Mesothelial cell of epicardium (in vitro differentiated cells): ENCODE measurements around a stretch of chr20.

- PRO-cap = no peak
Measured at GRCh38 chr20:4512782-4513414, 173.4 kb upstream of the PRNP start.

- PRO-cap = bidirectional peak, plus-strand start at chr20:4704048, minus-strand start at chr20:4703917
Measured at GRCh38 chr20:4703622-4704355, 17.5 kb downstream of the PRNP start.

DNA sequence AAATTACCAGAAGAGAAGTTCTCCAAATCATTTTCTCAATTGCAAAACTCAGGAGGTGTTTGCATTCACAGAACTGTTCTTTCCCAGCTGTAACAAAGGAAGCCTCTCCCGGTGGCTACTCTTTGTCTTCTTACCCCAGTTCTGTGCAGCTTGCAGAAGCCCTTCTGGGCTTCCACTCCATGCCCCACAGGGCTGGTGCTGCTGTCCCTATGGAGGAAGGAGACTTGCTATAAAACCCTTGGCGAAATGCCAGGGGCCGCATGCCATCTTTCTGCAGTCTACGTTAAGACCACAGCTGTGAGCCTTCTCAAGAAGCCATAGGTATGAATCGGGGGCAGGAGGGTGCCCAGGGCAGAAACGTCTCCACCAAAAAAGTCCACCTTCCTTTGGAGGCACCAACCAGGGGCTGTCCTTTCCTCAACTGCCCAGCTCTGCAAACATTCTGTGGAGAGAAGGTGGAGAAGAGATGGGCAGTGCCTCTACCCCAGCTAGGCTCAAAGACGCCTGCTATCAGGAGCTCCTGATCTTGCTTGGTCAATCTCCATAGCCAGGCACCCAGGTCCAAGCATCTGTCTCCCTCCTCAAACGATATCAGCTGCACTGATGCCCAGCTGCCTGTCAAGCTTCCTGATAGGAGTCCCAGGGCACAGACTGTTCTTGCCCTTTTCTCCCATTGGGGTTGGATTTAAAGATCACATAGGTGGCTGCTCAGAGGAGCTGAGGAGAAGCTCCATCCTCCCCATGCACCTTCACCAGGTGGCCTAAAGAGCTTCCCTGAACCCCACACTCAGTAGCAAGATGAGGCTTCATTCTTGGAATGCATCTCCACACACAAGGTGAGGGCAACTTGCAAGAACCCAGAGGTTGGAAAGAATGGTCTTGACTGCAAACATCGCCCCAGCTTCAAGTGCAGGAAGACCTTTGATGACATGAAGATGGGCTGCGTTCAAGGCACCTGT is 40.8 kb downstream of the RASSF2 start:
- PRO-cap = no peak

DNA sequence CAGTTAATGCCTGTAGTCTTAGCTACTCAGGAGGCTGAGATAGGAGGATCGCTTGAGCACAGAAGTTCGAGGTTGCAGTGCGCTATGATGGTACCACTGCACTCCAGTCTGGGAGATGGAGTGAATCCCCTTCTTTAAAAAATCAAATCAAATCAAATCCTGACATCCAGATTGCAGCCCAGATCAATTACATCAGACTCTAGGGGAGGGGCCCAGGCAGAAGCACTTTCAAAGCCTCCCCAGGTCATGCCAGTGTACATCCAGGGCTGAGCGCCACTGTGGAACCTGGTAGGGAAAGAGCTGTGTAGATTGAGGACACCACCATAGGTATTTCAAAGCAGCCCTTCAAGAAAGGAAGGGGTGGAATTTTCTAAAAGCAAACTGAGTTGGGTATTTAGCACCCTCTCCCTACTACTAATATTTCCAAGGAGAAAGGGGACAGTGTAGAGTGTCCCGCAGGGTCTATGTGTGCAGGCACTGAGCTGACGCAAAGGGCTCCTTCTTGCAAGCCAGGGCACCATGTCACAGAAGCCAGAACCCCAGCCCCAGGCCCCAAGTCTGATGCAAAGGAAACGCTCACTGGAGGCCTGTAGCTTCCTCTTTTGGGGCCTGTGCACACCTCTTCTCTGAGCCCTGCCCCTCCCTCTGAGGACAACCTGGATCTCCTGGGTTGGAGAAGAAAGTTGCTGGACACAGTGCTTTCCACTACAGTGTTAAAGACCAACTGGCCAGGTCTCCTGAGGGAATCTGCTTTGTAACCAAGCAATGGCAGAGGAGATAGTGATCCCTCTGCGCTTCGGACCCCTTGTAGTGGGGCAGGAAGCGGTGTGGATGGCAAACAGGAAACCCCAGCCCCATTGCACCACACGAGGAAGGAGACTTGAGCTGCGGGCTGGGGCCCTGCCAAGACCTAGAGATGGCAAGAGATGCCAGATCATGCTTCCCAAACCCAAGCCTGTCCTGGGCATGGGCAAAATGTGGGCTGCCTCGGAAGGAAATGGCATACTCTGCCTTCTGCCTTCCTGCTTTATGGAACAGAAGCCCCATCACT is 11.9 kb downstream of the RASSF2 start:
- PRO-cap = no peak

DNA sequence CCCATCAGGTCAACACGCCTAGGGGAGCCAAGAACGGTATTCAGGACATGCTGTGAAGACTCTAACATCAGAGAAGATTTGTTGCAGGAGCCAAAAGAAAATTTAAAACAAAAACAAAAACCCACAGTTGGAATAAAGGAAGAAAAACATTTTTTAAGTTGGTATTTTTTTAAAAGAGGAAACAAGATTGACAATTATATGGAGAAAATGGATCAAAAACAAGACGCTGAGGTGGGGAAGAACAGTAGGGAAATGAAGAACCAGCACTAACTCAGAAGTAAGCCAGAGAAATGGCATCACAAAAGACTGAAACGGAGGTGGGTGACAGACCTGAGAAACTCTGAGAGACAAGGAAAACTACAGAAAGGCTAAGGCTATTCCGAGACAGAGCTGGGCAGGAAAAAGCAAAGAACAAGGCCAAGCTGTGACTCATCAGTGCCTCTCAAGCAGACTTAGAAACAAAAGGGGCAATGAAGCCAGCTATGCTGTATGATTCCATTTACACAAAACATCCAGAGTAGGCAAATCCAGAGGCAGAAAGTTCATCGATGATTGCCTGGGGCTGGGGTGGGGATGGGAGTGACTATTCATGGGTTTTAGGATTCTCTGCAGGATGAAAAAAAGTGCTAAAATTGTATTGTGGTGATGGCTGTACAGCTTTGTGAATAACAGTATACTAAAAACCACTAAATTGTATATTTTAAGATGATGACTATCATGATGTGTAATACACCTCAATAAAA is 50.1 kb downstream of the SLC23A2 start:
- PRO-cap = no peak

DNA sequence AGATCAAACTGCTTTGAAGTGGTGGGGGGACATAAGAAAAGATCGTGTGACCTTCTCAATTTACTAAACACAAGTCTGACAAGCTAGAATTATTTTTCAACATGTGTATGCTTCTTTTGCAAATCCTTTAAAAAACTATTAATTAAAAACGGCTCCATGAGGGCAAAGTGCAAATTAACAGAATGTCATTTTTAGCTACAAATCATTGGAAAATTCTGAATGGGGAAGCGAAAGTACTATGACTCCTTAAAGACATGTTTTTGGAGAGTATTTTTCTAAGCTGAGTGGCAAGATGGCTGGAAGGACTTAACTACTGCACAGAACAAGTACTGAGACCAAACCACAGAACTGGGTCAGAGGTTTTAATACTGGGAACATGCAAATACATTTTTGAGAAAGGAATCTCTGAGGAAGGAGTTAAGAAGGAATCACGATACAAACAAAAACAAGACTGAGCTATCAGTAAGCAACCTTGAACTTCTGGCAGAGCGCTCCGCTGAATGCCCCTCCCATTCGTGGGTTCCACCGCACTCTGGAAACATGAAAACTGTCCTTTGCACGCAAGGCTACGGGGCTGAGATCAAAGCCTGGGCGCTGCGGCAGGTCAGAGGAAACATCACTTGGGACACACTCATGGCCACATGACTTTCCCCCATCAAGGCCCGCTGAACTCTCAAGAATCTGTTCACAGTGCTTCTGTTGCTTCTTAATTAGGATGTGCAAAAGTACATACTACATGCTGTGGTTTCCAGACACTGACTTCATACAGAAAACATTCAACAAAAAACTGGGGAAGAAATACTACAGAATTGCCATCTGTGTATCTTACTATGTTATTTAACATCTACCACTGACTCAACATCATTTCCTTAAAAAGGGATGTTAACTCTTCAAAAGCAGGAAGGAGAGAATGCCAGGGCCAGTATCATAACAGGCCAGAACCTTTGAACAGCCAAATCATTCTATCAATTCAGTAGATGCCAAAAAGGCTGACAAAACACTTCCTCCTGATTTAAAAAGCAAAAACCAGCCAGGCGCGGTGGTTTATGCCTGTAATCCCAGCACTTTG is 27.8 kb downstream of the SLC23A2 start:
- PRO-cap = no peak

GRCh38 chr20:5077999-5078387 is 34.9 kb downstream of the TMEM230 start:
- PRO-cap = no peak

DNA sequence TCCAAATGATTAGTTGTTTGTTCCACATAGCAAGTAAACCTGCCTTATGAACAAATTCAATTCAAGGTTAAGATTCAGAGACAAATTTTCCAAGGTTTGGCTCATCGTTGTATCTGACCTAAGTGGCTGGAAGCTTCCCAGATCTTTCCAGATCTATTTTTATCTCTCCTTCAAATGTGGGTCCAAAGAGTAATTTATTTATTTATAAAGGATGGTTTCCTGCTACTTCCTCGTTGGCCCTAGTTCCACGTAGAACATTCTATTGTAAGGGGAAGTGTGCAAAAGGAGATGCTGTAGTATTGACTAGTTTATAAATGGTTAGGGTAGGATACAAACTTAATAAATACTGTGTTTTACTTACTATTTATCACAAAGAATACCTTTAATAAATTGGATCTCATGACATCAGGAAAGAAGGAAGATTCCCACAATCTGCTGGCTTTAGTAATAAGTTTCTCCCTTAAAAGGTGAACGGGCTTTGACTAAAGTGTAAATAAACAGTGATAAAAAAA is 4.4 kb downstream of the TMEM230 start:
- PRO-cap = no peak

DNA sequence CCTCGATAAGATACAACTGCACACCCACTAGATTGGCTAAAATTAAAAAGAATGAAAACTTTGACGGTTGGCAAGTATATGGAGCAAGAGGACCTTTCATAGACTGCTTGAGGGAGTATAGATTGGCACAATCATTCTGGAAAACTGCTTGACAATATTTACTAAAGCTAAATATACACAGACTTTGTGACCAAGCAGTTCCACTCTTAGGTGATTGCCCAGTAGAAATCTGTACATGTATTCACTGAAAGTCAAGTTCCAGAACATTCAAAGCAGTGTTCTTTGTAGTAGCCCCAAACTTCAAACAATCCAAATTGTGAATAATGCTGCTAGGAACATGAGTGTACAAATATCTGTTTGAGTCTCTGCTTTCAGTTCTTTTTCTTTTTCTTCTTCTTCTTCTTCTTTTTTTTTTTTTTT is 16.4 kb downstream of the CDS2 start:
- PRO-cap = no peak

- PRO-cap = no peak
Measured at GRCh38 chr20:5545149-5546325, 65.3 kb downstream of the GPCPD1 start.

DNA sequence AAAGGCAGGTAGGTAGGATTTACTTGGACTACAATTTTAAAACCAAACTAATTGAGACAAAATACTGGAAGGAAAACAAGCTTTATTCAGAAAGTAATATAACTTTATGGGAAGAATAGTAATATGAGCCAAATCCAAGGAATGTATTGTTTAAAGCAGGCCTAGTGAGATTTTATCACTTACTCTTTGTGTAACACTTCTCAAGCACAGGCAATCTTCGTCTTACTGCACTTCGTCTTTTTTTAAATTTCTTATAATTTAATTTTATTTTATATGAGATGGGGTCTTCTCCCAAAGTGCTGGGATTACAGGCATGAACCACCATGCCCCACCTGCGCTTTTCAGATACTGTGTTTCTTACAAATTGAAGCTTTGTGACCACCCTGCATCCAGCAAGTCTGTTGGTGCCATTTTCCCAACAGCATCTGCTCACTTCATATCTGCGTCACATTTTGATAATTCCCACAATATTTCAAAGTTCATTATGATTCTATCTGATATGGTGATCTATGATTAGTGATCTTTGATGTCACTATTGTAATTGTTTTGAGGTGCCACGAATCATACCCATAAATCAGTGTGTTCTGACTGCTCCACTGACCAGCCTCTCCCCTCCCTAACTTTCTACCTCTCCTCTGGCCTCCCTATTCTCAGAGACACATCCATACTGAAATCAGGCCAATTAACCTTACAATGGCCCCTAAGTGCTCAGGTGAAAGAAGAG is 57.9 kb downstream of the GPCPD1 start:
- PRO-cap = no peak

DNA sequence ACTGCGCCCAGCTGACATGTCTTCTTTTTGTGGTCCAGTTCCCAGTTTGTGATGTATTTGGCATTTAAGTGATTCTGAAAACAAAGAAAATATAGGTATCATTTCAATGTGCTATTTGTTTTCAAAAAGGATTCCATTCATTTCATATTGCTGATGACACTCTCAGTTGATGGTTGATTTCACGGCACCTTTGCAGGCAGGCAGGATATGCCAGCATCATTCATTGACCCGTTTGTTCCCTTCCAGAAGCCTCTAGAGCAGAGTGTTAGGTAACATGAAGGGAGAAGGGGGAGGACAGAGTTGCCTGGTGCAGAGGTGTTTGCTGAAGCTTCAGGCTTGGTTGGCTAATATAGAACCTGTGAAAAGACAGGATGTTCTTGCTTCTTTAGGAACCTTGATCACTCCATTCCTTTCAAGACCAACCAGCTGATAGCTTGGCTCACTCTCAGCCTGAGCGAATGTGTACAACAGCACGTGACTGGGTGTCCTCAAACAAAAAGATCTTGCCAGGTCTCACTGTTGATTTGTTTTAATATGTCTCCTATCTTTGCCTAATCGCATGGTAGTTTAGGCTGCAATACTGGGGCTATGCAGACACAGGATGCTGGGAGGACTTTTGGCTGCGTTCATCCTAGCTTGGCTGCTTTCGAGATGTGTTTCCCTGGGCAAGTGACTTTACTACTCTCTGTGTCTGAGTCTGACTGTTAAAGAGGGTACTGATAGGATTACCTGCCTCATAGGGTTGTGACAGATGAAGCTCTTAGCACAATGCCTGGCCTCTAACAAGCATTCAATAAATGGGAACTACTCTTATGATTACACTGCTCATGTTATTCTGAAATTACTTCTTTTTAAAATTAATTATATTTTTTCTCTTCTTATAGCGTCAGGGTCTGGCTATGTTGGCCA is 16.0 kb downstream of the SHLD1 start:
- PRO-cap = no peak

DNA sequence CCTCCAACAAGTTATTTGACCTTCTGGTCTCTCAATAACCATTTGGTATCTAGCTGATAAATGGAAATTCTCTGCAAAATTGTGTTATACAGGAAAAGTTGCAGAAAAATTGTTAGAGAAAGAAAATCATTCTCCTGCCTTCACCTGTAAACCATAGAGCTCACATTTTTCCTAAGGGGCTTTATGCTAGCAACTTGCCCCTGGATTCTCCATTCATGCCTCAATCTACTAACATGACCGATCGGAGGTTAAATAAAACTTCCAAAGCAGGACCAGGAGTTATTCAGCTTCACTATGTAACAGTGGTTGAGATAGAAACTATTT is 75.6 kb upstream of the CHGB start:
- PRO-cap = no peak

DNA sequence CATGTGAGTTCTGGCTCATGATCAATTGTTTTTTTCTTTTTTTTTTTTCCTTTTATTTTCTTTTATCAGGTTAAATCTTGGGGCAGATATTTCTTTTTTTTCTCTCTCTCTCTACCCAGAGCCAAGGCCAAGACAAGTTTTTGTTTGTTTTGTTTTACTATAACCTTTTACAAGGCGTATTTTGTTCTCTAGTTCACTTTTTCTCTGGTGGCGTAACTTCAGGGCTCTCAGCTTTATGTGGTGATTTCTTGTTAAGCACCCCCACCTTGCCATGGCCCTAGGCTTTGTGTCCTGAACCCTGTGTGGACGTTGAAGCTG is 68.1 kb upstream of the CHGB start:
- PRO-cap = no peak

GRCh38 chr20:5951606-5952275 is 1.3 kb downstream of the MCM8 start:
- PRO-cap = no peak

DNA sequence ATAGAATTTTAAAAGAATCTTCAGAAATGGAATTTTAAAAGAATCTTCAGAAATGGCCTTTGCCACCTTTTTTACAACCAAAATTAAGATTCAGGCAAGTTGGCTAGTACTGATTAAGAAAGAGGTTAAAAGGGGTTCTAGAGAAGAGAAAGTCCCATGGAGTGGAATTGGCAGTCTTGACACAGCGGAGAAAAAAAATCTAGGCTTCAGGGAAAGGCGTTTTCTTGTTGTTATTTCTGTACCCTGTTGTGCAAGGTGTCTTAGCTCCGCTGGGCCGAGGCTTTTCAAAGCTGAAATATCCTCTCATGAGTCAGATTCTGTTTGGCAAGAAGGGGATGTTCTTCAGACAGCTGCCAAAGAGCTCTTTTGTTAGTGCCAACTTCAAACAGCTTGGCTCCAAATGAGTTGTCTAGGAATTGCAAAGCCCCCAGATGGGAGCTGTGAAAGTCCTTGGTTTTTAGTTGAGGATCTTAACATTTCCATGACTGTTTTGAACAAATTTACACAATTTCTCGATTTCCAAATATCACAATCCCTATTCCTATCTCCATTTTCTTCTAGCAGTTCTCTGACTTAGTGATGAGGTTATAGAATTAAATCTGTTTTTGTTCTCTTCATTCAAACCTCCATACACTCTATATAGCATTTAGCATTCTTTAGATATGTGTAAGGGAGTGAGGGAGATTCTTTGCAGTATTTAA is 2.3 kb downstream of the CRLS1 start:
- PRO-cap = no peak

GRCh38 chr20:6011834-6012874 is 6.2 kb downstream of the CRLS1 start:
- PRO-cap = no peak

DNA sequence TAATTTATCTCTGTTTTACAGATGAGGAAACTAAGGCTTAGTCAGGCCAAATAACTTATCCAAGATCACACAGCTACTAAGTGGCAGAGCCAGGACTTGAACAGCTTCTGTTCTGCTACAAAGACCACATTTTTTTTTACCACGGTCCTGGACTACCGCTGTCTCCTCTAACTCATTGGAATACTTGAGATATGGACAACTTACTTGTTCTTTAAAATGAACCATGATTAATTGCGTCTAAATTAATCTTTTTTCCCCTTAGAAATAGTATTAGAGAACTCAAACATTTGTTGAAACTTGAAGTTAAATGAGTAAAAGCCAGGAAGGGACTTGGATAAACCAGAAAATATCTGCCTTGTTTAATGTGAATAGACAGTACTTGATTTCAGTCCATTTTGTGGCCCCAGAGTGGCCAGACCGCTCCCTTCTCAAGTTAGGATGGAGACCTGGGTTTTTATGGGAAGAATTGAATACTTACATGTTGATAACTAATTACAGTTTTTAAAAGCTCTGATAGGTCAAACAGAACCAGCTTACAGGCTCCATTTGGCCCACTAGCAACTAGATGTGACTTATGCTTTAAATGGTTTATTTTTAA is 8.4 kb downstream of the CRLS1 start:
- PRO-cap = no peak

GRCh38 chr20:6030588-6031590 is 23.0 kb downstream of the LRRN4 start:
- PRO-cap = no peak

DNA sequence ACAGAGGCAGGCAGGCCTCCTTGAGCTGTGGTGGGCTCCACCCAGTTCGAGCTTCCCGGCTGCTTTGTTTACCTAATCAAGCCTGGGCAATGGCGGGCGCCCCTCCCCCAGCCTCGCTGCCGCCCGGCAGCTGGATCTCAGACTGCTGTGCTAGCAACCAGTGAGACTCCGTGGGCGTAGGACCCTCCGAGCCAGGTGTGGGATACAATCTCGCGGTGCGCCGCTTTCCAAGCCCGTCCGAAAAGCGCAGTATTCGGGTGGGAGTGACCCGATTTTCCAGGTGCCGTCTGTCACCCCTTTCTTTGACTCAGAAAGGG is 198.4 kb upstream of the FERMT1 start:
- PRO-cap = no peak